Measurements from ENCODE around the gene ANGPTL3.

GRCh38 chr1:59815767-59816382 lies 1.1 kb downstream of the HOOK1 start:
- PRO-cap, result no peak
- RAMPAGE, long total RNA, result no peak

GRCh38 chr1:59843248-59843946 lies 28.6 kb downstream of the HOOK1 start:
- PRO-cap, result no peak
- RAMPAGE, long total RNA, result no peak

DNA sequence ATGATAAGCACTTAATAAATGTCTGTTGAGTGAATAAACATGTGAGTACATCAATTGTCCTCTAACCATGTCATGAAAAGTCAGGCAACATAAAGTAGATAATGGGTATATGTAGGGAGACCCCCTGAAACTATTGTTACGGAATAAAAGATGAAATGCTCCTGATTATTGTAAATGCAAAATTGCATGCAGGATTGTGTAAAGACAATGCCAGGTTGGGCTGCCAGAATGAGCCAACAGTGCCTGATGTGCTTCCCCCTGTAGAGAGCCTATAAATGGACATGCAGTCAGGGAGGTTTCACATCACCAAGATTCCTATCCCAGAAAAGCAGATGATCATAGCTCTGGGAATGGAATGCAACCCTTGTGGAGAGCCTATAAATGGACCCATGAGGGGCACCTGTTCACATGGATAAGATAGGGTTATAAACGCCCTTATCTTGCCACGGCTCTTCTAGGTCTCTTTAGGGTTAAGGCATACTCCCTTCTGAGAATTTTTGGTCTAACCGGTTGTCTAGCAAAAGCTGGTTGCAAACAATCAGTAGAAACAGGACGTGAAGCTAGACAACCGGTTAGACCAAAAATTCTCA lies 5.3 kb downstream of the CYP2J2 start:
- PRO-cap, result no peak
- RAMPAGE, long total RNA, result no peak

DNA sequence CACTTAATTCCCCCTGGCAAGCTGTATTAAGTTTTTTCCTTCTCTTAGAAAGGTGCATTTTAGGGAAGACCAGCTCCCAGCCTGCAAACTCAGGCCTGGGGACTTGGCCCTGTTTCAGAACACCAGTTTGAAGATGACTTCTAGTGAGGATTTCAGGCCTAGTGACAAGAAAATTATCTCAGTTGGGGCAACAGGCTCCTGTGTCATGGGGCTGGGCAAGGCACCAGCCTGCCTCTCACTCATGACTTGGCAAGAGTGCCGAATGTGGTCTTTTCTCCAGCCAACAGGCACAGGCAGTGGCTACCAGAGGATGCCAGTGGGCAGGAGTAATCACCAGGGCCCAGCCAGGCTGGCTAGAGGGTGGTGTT lies 178.0 kb upstream of the NFIA start:
- PRO-cap, result no peak
- RAMPAGE, long total RNA, result no peak

DNA sequence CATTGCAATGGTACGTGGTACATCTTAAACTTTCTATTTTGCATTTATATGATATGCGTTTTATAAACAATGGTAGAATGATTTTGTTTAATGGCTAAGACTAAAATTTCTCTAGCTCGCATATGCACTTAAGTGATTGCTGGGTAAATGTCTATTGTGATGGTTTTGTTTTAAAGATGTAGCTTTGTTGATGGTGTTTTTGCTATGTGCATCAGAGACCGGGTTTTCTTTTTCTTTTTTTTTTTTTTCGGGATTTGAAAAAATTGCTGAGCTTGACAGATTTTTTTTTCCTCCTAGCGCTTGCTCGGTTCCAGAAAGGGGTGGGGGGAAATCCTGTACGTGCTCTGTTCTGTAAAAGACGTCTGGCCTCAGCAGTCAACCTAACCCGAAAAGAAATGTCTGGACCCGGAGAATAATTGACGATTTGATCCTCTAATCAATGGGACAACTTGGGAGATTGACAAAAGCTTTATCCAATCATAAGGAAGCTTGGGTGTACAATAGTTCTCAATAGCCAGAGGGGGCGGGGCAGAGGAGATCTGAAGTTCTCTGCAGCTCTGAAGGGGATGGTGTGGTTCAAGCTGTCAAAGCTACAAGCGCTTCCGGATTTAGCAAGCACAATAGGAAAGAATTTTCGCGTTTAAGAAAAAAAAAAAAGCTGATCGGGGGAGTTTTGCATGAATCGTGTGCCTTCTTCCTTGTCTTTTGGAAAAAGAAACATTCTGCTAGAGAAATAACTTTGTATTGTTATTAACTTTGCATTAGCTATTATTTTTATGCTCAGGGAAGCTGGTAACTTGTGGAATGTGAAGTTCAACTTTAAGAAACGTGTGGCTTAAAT lies 4.5 kb upstream of the NFIA start:
- PRO-cap, result bidirectional peak, plus-strand start at position 570 of the sequence, minus-strand start at position 364 of the sequence
- RAMPAGE, long total RNA, result no peak

DNA sequence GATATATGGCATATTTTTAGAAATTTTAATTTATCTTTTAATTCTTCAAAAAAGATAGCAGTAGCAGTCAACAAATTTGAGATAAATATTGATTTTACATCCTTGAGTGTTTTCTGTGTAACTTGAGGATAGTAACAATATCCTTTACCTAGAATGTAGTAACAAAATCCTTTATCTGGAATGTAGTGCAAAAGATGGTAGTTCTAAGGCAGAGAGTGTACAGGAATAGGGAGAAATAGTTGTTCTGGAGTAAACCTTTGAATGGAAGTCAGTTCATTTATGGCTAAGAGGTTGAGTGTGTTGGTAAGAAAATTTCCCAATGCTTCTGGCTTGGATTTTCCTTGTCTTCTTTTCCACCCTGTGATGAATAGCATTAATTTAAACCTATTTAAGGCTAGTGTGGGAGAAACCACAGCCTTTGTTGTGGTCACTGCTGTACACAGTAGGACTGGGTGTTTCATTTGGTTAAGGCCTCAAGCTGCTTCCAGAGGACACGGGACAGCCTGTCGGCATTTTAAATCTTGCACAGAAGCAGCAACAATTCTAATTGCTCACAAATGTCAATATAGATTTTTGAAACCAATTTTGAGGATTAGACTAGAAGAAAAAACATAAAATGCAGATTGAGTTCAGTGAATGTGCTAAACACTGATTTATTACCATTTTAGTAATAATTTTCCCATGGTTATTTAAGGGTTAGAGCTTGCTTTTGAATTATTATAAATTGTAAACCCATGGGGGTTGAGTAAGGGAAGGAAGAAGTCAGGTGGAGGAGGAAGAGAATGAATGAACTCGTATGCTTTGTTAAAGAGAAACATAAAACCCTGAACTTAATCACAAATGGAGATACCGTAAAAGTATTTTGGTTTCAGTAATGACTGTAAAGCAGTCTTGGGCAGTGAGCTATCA lies 11.4 kb downstream of the NFIA start:
- PRO-cap, result no peak
- RAMPAGE, long total RNA, result no peak

DNA sequence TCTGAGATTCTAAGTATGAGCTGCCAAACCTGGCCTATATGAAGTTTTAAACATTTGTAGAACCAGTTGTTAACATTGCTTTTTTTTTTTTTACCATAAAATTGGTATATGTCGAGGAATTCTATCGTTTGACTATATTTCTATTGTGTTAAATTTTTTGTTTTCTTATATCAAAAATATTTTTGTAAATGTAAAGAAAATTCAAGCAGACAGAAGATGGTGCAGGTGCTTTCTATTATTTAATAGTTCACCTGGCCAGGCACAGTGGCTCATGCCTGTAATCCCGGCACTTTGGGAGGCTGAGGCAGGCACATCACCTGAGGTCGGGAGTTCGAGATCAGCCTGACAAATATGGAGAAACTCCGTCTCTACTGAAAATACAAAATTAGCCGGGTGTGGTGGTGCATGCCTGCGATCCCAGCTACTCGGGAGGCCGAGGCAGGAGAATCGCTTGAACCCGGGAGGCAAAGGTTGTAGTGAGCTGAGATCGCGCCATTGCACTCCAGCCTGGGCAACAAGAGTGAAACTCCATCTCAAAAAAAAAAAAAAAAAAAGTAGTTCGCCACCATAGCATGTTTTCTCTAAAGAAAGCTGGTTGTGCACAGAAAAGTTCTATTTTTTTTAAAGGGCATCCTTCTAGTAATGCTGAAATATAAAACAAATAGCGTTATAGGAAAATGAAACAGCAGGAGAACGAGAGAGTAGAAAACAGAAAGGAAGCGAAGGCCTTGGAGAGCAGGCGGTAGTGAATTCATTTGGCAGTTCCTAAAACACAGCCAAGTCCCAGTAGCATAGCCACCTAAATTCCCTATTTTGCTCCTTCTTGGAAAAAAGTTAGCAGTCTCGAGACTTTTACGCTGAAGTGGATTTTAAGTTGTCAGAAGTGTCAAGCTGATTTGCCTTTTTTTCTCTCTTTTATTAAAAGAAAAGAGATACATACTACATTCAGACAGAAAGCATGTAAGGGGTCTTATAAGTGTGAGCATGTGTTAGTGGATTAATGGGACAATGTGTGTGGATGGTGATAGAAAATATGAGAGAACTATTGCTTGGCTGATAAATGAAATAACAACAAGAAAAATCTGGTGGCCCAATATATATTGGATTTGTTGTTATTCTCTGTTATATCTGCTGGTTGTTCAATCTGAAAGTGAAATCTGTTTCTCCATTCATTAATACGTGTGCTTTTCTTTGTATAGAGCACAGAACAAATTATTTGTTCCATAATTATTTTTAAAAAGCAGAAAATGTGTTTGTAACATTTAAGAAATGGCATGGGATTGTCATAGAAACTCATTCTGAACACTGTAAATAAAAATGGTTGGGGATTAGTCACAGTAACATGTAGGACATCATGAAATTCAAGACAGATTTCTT lies 19.0 kb downstream of the NFIA start:
- PRO-cap, result no peak
- RAMPAGE, long total RNA, result no peak

DNA sequence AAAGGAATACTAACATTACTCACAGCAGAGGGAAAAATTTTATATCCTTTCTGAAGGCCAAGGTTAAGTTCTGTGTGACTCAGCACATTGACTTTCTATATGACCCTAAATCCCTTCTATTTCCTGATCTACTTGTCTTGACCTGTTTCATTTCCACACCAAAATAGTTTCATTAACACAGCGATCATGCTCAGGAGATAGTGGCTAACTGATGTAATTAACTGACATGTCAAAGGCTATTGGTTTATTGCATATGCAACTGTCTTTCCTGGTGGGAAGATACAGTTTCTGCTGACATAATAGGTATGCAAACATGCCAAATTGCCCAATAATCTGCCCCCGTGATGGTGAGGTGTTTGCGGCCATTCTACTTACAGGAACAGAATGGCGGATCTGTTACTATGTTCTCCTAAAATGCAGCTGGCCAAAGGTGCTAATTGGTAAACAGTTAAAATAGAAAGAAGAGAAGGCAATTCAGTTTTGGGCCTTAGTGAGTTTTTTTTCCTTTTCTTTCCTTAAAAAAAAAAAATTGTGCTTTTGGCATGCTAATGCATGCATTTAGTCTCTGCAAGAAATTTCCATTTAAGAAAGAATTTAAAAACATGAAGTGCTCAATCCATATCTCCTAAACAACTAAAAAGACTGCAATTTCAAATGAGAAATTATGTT lies 59.4 kb downstream of the NFIA start:
- PRO-cap, result no peak
- RAMPAGE, long total RNA, result no peak

DNA sequence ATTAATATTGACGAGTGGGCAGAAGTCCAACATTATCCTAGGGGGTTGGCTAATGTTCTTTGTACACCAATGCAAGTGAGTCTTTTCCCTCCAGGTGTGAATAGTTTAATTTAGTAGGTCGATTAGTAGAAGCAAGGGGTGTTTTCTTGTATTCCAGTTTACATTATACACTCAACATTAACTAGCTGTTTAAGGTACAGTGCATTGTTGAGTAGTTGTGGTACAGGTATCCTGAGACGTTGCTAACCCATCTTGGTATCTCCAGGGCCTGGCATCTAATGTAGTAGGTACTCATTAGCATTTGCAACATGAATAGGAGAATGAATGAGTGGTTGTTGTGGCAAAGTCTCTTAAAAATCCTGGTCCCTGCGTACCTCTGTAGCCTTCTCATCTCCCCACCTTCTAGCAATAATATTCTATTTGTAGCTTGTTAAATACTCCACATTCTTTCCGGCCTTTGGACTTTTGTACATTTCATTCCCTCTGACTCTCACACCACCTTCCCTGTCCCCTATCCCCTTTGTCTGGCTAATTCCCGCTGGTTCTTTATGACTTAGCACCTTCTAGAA lies 65.6 kb downstream of the NFIA start:
- PRO-cap, result no peak
- RAMPAGE, long total RNA, result no peak

DNA sequence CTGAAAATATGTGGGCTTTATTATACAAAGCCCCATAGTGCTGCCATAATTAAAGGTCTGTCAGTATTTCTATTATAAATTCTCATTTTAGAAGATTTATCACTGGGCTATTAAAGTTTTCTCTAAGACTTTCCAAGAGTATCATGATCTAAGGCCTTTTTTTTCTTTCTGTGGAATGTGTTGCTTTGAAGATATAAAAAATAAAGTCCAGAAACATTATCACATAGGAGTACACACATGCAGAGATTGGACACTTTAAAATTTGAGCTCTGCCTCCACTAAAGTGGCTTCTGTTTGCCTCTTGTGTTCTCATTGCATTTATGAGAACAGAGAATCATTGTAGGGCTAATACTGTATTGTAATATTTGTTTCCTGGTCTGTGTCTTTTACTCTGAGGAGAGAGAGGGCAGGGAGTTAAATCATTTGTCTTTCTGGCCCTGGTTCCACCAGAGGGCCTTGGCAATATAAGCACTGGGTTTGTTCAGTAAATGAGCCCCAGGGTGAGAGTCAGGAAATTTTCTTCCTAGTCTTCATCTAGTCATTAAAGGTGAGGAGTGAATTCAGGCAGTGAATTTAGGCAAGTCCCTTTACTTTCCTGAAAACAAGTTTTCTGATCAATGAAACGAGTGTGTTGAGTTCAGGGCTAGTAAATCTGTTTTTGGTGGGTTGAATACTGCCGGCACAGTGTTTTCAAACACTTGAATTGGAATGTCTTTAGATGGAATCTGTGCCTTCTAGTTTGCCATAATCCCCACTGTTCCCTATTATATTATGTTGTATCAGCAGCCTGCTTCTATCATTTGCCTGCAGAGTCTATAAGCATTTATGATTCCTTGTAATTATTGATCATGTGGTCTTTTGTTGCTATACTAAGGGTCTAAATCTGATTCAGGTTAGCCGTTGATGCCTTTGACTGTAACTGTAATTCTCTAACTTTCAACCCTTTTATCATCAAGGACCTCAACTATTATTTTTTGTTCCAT lies 70.4 kb downstream of the NFIA start:
- PRO-cap, result no peak
- RAMPAGE, long total RNA, result no peak

DNA sequence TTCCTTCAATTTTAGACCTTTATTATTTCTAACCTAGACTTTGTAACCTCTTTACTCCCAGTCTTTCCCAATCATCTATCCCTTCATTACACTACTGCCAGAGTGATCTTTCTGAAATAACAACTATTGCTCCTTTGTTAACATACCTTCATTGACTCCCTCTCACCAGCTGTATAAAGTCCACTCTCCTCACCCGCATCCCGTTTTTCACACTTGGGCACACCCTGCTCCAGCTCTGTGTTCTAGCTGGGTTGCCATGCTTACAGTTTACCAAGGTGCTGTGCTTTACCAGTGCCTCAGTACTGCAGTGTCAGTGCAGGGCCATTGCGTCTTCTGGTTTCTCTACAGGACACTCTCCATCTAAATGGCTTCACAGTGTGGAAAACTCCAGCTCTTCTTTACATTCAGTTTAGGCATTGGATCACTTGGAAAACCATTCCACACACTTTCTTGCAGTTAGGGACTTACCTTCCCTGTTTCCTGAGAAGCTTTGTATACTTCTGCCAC lies 148.2 kb downstream of the NFIA start:
- PRO-cap, result no peak
- RAMPAGE, long total RNA, result no peak

GRCh38 chr1:61781336-61781718 lies 39.0 kb downstream of the PATJ start:
- PRO-cap, result no peak
- RAMPAGE, long total RNA, result no peak

DNA sequence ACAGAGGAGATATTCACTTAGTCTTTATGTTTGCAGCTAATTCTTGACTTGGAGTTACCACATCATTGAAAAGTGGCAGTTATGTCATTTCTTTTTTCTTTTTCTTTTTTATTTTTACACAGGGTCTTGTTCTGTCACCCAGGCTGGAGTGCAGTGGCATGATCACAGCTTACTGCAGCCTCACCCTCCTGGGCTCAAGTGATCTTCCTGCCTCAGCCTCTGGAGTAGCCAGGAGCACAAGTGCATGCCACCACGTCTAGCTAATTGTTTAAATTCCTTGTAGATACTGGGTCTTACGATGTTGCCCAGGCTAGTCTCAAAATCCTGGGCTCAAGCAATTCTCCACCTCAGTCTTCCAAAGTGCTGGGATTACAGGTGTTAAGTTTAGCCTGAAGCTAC lies 52.1 kb upstream of the KANK4 start:
- PRO-cap, result no peak
- RAMPAGE, long total RNA, result no peak

DNA sequence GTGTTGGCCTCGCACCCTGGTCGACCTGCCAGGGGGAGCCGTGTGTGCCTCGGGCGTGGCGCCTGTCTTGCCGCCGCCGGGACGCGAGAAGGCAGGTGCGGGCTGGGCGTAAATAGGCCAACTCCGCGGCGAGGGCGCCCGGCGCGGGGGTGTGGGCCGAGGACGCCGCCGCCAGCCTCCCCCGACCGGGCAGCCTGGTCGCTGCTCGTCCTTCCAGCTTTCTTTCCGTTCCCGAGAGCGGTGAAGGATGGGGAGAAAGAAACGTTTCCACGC lies 580 bp downstream of the USP1 start:
- PRO-cap, result no peak
- RAMPAGE, long total RNA, result no peak

GRCh38 chr1:62597310-62597913 lies at the start of gene ANGPTL3:
ANGPTL3 (plus strand) TSS chr1:62597520.
- PRO-cap, result no peak
- RAMPAGE, long total RNA, result no peak

GRCh38 chr1:63319593-63320118 lies 2.7 kb upstream of the FOXD3 start:
- PRO-cap, result no peak
- RAMPAGE, long total RNA, result no peak

- PRO-cap, result no peak
- RAMPAGE, long total RNA, result no peak
Observed at GRCh38 chr1:63643735-63644316, 50.6 kb downstream of the PGM1 start.

- PRO-cap, result no peak
- RAMPAGE, long total RNA, result no peak
Observed at GRCh38 chr1:63829617-63830134, 55.9 kb downstream of the ROR1 start.

GRCh38 chr1:63912591-63912973 lies 138.8 kb downstream of the ROR1 start:
- PRO-cap, result no peak
- RAMPAGE, long total RNA, result no peak

- PRO-cap, result no peak
- RAMPAGE, long total RNA, result no peak
Observed at GRCh38 chr1:63949735-63950547, 176.1 kb downstream of the ROR1 start.